Breast epithelium (tissue), 2 donors: Measurements from ENCODE around the genes GPR89B and MTMR11.

GRCh38 chr1:147242874-147243662 lies 584 bp downstream of the CHD1L start:
- PRO-cap: no peak
- RAMPAGE, long total RNA, 2 experiments: no peak in any of the 2 experiments

GRCh38 chr1:147599939-147600510 lies 58.7 kb downstream of the BCL9 start:
- PRO-cap: bidirectional peak, plus-strand start at chr1:147600131, minus-strand start at chr1:147600060
- RAMPAGE, long total RNA, 2 experiments: no peak in any of the 2 experiments

- PRO-cap: no peak
- RAMPAGE, long total RNA, 2 experiments: no peak in any of the 2 experiments
Measured at GRCh38 chr1:147717649-147718289, 42.6 kb downstream of the GJA5 start.

DNA sequence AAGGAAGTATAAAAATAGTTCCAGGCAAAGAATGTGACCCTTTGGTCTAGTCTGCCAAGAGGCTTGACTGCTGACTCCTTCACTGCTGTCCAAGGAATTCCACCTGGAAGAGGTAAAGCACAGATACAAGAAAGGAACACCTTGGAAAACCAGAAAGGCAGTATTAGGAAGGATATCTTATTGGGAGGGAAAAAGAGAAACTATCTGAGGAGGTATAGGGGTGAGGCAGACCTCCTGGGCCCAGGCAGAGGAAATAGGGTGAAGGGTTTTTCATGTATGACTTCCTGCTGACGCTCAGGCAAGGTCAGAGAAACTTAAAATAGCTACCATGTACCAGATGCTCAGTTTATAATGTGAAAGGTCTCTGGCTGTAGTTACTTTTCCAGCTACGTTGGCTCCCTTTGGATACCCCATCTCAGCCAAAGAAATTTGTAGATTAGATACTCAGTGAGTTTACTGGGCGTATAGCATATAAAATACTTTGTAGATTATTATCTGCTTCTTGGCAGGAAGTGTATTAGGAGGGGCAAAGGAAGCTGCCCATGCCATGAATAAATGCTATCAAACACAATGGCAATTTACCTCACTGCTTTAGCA lies 2.1 kb upstream of the GJA5 start:
- PRO-cap: no peak
- RAMPAGE, long total RNA, 2 experiments: no peak in any of the 2 experiments

DNA sequence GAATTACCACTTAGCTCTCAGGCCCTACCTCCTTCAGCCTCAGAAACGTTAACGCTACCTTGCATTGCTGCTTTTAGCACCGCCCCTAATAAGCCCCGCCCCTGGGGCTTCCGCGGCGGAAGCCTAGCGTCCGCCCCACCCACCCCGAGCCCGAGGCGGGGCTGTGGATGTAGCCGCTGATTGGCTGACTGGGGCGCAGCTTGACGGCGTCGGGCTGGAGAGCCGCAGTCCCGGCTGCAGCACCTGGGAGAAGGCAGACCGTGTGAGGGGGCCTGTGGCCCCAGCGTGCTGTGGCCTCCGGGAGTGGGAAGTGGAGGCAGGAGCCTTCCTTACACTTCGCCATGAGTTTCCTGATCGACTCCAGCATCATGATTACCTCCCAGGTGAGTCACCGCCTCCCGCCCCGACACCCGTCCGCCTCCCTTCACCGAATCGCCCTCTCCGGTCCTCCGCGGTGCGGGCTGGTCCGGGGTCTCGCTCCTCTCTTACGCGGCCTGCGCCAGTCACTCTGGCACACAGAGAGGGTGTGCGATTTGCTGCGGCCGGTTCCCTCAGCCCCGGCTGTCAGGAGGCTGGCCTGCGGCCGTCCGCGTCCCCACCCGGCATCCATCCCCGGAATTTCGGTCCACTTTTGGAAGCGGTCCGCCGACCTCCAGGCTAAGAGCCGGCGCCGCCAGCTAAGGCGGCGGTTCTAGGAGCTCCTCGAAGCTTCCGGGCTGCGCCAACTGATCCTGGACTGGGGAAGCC lies at the start of gene GPR89B:
GPR89B (plus strand) TSS at position 225 of the 747 bp plus-strand sequence.
- PRO-cap: unidirectional peak, plus-strand start at position 198 of the sequence; unidirectional peak, plus-strand start at position 275 of the sequence
- RAMPAGE, long total RNA, 2 experiments: no peak in any of the 2 experiments

- PRO-cap: no peak
- RAMPAGE, long total RNA, 2 experiments: no peak in any of the 2 experiments
Measured at GRCh38 chr1:148308878-148309077, 156.7 kb upstream of the NBPF11 start.

- PRO-cap: bidirectional peak, plus-strand start at chr1:148335051, minus-strand start at chr1:148334765
- RAMPAGE, long total RNA, 2 experiments: start-site peak on the minus strand in 1 of 2 experiments, at chr1:148334757-148334767 at its widest, 10 reads per replicate
Measured at GRCh38 chr1:148333753-148334897, 149.0 kb downstream of the PPIAL4G start.

GRCh38 chr1:149174679-149175157 lies 71.4 kb upstream of the NBPF9 start:
- PRO-cap: no peak
- RAMPAGE, long total RNA, 2 experiments: start-site peak on the plus strand in 1 of 2 experiments, at chr1:149174882-149174977 at its widest, 117 reads per replicate

DNA sequence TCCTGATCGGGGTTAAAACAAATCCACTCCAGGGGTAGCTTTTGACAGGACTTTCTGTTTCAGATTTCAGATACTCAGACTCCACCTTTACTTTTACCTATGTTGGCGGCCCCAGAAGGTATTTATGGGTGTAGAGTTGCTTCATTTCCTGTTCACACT lies 24.6 kb downstream of the PPIAL4C start:
- PRO-cap: no peak
- RAMPAGE, long total RNA, 2 experiments: no peak in any of the 2 experiments

DNA sequence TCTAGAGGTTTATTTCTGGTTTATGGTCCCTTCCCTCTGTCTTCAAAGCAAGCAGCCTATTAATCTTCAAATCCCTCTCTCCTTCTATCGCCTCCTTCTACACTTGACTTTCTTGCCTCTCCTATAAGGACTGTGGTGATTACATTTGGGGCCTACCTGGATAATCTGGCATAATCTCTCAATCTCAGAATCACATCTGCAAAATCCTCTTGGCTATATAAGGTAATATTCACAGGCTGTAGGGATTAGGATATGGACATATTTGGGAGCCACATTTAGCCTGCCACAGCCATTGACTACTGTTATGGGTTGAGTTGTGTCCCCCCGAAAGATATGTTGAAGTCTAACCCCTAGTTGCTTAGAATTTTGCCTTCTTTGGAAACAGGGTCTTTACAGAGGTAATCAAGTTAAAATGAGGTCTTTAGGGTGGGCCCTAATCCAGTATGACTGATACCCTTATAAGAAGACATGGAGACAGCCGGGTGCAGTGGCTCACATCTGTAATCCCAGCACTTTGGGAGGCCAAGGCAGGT lies 3.7 kb upstream of the H2AC19 start:
- PRO-cap: no peak
- RAMPAGE, long total RNA, 2 experiments: no peak in any of the 2 experiments

DNA sequence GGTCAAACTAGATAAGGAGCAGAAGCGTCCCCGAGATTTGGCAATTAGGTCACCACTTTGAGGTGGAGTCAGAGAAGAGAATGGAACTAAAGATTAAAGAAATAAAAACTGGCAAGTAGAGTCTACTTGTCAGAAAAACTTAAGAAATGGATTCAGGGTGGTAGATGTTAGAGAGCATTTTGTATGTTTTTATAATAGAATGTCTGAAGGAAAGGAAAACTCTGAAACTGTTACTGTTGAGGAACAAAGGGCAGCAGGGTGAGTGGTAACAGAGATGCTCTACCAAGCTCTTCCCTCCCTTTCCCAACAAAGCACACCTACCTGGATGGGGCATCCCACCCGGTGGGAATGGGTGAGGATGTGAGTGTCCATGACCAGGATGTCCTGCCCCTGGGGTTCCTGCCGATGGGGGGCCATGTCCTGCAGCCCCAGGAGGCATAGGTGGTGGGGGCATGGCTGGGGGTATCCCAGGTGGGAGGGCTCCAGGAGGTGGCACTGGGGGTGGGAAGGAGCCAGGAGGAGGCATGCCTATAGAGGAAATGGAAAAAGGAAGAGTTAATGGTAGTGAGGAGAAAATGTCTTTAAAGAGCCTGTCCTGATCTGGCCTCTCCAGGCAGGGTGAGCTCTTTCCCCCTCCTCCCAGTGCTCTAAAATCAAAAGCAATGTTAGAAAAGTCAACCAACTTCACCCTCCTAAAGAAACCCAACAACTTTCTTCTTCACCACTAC lies 1.9 kb downstream of the SF3B4 start:
- PRO-cap: no peak
- RAMPAGE, long total RNA, 2 experiments: no peak in any of the 2 experiments

DNA sequence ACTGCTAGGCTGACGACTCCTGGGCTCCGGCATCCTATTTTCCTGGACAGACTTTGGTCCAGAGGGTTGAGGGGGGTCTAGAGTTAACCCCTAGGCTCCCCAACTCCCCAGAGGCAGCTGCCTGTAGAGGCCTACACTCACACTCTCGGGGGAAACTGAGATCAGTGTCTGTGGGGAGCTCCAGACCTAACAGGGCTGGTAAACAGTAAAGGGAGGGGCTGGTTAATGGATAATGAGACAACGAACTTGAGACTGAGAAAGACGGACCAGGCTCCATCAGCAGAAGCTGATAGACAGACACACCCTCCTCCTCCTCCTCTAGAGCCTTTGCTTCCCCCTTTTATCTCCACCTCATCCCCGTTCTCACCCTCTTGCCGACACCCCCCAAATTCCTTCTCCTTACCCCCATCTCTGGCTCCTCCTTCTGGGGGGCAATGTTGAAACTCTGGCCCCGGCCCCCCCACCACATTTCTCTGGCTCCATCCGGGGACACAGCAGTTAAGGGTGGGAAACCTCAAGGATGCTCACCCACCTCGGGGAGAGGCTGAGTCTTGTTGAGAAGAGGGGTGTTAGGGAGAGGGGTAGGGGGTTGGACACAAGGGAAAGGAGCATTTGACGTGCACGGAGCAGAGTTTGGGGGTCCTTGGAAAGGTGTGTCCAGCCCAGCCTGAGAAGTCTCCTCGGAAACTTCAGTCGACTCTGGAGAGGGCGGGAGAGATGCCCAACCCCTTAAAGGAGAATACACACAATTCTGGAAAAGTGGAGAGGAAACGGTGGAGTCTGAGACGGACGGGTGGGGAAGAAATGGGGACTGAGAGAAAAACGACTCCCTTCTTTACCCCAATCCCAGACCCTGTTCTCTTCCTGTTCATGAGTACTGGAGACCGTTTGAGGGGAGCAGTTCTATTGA lies at the start of gene MTMR11:
MTMR11 (minus strand) TSS at position 701 of the 910 bp plus-strand sequence.
- PRO-cap: bidirectional peak, plus-strand start at position 766 of the sequence, minus-strand start at position 689 of the sequence
- RAMPAGE, long total RNA, 2 experiments: start-site peak on the minus strand in 2 of 2 experiments, centred at positions 673 to 683 of the sequence, 33 to 67 reads per replicate

DNA sequence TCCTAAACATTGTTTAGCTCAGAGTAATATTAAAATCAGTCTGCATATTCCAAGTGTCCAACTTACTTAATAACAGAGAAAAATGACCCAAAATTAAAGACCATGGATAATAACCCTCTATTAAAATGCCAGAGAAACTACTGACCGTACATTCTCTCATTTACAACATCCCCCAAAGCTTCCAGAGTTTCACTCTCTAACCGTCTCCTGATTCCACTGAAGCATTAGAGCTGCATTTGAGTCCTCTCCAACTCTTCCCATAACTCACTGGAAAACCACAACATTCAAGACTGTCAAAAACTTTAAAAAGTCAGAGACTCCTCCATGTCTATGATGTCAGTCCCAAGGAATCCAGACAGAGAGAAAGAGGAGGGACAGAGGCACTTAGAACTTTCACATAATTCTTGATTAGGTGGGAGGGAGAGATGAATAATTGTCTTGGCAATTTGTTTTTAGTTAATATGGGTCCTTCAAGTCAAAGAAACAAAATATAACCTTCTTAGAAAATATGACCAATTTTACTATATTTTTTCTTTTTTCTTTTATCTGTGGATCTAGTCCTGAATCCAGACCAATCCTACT lies 24.1 kb downstream of the OTUD7B start:
- PRO-cap: no peak
- RAMPAGE, long total RNA, 2 experiments: no peak in any of the 2 experiments

DNA sequence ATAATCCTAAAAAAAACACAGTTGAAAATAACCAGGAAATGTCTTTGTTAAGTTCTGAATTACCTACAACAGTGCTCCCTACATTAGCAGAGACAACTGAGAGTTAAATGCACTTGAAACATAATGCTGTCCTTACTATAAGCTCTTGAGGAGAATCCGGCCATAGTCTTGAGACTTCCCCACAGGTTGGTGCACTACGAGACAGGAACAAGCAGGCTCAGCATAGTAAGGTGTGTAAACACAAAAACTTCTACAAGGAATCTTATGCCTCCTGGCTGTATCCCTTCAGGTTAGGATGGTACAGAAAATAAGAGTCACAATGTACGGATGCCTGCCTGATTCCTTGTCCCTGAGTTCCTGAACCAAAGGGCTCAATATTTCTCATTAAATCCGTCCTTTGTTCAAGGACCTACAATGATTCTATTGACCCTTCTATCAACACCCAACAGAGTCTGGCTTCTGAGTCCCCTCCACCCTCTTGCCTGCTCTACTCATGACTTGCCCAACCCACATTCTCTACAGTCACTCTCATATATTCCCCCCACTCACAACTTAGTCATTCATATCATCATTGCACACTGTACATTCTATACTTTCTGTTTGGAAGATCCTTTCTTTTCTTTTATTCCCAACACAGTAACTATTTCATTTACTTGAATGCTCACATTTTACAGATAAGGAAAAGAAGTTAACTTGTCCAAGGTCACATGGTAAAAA lies 3.8 kb downstream of the OTUD7B start:
- PRO-cap: no peak
- RAMPAGE, long total RNA, 2 experiments: no peak in any of the 2 experiments

- PRO-cap: no peak
- RAMPAGE, long total RNA, 2 experiments: no peak in any of the 2 experiments
Measured at GRCh38 chr1:150065433-150065957, 2.1 kb upstream of the VPS45 start.

GRCh38 chr1:150173021-150173623 lies 23.4 kb downstream of the PLEKHO1 start:
- PRO-cap: no peak
- RAMPAGE, long total RNA, 2 experiments: no peak in any of the 2 experiments

DNA sequence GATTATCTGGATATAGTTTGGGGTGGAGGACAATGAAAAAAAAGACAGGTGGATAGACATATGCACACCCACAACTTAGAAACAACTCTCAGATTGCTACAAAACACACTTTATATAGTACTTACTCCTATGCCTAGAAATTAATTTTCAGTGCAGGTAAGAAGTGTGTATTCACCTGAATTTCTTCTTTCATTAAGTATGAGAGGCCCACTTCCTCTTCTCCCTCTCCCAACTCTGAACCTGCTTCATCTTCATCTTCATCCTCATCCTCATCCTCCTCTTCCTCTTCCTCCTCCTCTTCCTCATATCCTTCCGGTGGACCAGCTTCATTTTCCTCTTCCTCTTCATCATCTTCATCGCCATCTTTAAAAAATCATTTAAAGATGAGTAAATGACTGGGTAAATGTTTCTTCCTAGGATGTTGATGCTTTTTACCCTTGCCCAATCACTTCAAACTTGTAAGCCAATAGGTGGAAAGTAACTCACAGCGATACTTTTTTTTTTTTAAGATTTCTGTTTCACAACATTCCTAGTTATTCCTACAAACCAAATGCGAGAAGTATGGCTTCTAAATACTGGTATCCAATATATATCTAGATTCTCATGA lies 9.4 kb downstream of the ANP32E start:
- PRO-cap: no peak
- RAMPAGE, long total RNA, 2 experiments: start-site peak on the minus strand in 1 of 2 experiments, centred at positions 251 to 355 of the sequence, 15 to 16 reads per replicate

DNA sequence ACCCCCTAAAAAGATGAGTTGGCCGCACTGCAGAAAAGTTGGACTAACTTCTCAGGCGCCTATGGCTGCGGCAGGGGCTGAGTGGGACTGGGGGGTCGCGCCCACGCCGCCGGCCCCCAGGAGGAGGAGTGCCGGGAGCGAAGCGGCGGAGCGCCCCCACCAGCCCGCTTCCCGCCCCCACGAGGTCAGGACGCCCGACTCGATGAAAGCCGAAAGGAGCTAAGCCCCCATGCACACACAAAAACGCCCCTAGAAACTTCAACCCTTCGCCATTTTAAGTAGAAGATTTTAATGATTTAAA lies 679 bp downstream of the ANP32E start:
- PRO-cap: no peak
- RAMPAGE, long total RNA, 2 experiments: no peak in any of the 2 experiments

DNA sequence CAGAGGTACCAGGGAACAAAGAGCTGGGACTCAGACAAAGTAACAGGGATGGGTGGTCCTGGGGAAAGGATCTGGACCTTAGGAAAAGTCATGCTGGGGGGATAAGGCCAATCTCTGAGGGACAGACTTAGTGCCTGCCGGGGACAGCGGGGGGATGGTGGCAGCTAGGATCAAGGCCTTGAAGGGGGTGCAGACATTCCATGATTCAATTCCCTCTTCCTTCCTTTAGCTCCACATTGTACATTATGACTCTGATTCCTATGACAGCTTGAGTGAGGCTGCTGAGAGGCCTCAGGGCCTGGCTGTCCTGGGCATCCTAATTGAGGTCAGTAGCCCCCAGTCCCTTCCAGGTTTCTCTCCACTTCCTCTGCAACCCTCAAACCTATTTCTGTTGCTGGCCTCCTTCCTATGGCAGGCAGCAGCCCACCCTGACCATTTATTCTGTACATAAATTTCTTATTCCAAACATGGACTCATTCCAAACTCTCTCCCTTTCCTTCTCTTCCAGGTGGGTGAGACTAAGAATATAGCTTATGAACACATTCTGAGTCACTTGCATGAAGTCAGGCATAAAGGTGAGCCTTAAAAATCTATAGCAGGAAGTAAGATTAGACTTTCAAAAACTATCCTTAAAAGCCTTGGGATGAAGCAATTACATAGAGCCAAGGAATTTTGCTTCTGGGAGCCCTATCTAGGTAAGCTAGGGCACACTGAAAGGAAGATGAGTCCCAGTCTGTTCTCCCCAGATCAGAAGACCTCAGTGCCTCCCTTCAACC lies 4.9 kb downstream of the CA14 start:
- PRO-cap: no peak
- RAMPAGE, long total RNA, 2 experiments: no peak in any of the 2 experiments

DNA sequence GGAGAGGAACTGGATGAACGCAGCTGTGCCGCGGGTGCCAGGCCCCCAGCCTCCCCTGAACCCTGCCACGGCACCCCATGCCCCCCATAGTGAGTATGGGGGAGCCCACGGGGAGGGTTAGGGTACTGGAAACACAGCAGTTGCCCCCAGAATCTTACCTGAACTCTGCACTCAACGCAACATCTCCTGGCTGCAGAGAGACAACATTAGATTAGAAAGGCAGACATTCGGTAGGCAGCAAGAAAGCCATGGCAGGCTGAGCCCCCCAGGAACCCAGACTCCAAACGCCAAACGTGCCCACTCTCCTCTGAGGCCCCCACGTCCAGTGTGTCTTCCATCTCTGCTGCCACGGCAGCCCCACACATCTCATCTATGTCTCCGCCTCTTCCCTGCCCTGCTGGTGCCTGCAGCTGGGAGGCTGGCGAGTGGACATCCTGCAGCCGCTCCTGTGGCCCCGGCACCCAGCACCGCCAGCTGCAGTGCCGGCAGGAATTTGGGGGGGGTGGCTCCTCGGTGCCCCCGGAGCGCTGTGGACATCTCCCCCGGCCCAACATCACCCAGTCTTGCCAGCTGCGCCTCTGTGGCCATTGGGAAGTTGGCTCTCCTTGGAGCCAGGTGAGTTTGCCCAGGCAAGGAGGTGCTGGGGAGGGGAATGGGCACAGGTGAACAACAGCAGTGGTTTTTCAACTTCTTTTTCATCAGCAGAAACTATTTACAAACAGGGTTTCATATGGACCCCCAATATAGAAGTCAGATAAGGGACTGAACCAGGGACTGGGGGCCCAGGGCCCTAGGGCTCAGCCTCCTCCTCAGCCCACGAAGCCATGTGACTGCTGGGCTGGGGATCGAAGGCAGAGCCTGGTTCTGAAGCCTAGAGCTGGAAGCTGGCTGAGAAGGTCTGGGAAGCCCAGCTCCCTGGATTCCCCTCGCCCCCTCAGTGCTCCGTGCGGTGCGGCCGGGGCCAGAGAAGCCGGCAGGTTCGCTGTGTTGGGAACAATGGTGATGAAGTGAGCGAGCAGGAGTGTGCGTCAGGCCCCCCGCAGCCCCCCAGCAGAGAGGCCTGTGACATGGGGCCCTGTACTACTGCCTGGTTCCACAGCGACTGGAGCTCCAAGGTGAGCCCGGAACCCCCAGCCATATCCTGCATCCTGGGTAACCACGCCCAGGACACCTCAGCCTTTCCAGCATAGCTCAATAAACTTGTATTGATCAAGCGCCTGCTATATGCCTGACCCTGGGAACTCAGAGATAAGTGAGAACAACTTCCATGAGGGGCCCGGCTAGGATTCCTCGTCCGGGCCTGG lies 8.8 kb downstream of the ADAMTSL4 start:
- PRO-cap: no peak
- RAMPAGE, long total RNA, 2 experiments: no peak in any of the 2 experiments